Ureter (tissue), 1 donor: Measurements from ENCODE around the gene ABHD17A.

GRCh38 chr19:1361952-1362476 lies 7.3 kb downstream of the PWWP3A start:
- PRO-cap, result no peak

GRCh38 chr19:1377777-1378382 lies 5.8 kb upstream of the NDUFS7 start:
- PRO-cap, result no peak

GRCh38 chr19:1402694-1403191 lies 1.4 kb upstream of the GAMT start:
- PRO-cap, result no peak

GRCh38 chr19:1429873-1430640 lies 8.1 kb upstream of the RPS15 start:
- PRO-cap, result no peak

DNA sequence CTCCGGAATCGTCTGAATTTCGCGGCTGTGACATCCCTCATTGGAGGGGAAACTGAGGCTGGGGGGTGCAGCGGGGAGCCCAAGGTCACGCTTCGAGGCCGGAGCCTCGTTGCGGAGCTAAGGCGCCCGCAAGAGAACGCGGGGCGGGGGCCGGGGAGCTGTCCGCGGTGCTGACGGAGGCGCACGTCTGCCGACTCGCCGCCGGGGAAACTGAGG lies 3.1 kb upstream of the APC2 start:
- PRO-cap, result no peak

GRCh38 chr19:1615516-1616106 lies 10.3 kb upstream of the UQCR11 start:
- PRO-cap, result no peak

DNA sequence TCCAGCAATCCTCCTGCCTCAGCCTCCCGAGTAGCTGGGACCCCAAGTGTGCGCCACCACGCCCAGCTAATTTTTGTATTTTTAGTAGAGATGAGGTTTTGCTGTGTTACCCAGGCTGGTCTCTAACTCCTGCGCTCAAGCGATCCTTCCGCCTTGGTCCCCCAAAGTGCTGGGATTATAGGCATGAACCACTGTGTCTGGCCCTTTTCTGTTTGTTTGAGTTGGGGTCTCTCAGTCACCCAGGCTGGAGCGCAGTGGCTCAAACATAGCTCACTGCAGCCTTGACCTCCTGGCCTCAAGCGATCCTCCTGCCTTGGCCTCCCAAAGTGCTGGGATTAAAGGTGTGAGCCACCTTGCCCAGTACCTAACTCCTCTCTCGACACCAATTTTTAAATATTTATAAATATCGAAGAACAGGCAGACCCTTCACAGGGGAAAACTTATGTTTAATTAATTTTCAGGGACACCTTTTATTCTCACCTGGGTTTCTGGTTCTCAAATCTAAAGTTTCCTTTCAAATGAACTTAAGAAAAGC lies 9.0 kb downstream of the TCF3 start:
- PRO-cap, result no peak

- PRO-cap, result no peak
These were observed 8.0 kb upstream of the ATP8B3 start for GRCh38 chr19:1819987-1820545.

- PRO-cap, result no peak
These were observed 8.5 kb downstream of the REXO1 start for GRCh38 chr19:1839651-1840279.

- PRO-cap, result no peak
These were observed 3.8 kb upstream of the REXO1 start for GRCh38 chr19:1851675-1852923.

- PRO-cap, result no peak
These were observed 7.5 kb upstream of the REXO1 start for GRCh38 chr19:1855792-1856236.

GRCh38 chr19:1874793-1875241 lies 10.5 kb downstream of the ABHD17A start:
- PRO-cap, result no peak

DNA sequence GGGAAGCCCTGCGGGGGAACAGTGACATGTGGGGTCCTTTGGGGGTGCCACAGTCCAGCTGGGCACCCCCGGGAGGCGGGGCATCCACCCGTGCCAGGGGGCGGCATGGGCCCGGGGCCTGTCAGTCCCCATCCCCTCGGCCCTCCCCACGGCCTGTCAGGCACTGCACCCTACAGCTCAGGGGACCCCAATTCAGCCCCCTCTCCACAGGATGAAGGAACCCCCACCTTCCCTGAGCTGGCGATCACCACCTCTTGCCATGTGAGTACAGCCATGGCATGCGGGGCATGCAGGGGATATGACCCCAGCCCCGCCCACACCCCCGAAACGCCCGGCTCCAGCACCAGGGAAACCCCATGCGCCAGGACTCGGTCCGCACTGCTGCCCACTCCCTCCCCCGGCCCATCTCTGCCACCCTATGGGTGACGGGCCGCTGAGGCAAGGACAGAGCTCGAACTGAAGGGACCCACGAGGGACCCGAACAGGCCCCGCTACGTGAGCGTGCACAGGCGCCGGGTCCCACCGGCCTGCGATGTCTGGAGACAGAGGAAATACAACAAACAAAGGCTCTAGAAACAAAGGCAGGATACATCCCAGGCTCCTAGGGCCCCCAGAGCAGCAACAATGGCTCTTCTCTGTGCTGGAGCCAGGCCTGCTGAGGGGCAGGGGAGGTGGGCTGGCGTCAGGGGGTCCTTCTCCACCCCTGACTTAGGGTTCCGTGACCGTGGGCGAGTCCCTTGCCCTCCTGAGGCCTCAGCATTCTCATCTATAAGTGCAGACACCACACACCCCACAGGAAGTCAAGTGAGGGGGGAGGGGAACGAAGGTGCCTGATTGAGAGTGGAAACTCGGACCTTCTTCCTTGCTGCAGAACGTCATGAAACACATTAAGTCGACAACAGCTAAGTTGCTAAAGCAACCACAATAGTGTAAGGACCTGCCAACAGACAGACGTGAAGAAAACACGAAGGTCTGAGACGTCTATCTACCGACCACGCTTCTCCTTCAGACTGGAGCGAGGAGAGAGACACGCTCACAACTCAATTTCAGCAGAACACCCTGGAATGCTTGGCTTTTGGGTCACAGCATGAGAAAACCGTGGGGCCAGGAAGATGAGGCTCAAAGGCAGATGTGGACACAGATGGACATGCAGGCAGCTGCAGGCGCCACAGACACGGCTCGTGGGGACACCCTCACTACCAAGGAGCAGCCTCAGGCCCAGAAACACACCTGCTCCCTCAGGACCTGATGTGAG lies 3.1 kb downstream of the ABHD17A start:
- PRO-cap, result no peak

DNA sequence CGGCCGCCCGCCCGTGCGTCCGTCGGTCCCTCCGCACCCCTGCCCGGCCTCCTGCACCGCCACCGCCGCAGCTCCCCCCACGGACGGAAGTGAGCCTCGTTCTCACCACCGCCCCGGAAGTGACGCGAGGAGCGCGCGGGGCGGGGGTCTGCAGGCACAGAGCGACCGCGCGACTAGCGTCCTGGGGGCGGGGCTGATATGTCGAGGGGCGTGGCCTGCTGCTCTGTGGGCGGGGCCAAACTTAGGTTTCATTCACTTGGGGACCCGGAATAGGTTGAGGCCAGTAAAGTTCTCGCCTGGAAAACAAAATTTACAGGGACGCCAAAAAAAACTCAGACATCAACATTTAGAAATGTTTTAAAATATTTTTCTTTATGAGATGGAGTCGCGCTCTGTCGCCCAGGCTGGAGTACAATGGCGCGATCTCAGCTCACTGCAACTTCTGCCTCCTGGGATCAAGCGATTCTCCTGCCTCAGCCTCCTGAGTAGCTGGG lies at the start of gene ABHD17A:
Gene ABHD17A (minus strand): TSS at position 98 of the 494 bp plus-strand sequence.
- PRO-cap, result bidirectional peak, plus-strand start at position 116 of the sequence, minus-strand start at position 91 of the sequence

- PRO-cap, result no peak
These were observed 716 bp upstream of the ADAT3 start for GRCh38 chr19:1904349-1905016.

GRCh38 chr19:1911753-1912654 lies 6.8 kb downstream of the ADAT3 start:
- PRO-cap, result no peak

GRCh38 chr19:2026735-2027229 lies 11.3 kb upstream of the BTBD2 start:
- PRO-cap, result no peak

GRCh38 chr19:2041668-2042518 lies 9.2 kb downstream of the MKNK2 start:
- PRO-cap, result no peak

GRCh38 chr19:2051711-2052829 lies 1.0 kb upstream of the MKNK2 start:
- PRO-cap, result no peak

DNA sequence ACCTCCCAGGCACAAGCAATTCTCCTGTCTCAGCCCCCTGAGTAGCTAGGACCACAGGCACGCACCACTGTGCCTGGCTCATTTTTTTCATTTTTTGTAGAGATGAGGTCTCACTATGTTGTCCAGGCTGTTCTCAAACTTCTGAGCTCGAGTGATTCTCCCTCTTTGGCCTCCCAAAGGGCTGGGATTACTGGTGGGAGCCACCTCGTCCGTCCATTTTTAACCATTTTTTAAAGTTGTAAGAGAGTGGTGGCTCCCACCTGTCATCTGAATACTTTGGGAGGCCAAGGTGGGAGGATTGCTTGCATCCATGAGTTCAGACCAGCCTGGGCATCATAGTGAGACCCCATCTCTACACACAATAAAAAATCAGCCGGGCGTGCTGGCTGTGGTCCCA lies 21.0 kb downstream of the MOB3A start:
- PRO-cap, result no peak